ENCODE measurements around a stretch of chr7.

DNA sequence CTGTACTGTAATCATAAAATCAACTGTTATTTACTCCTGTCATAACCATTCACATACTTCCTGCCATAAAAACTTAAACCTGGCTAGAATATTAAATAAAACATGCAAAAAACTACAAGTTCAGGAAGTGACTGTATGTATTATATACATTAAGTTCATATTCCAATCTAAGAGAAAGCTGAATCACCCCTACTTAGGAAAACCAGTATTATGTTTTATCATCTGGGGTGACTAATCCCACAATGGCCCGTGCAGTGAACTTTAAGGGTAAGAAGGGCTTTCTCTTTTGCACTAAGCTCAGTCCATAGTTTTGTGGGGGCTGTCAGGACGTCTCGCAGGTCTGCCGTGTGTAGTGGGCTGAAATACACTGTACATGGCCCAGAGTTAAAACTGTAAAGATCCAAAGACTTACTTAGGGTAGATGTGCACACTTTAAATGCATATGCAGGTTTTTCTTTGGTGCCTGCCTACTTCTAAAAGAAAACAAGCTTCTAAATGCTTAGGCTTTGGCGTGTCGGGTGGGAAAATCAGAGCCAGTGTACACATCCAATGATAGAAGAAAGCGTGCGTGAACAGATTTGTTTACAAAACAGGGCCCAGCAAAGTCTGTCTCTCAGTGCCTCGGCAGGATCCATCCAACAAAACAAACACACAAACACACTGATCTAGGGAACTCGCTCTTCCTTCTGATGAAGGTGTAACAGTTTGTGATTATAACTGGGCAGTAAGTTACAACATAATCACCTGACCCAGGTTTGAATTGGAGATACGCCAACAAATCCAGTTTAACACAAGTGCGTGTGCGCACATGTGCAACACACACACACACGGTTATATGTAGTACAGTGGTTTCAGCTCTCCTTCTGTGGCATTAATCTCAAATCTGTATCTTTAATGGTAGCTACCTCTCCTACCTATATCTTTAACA is 184.0 kb upstream of the KLF14 start:
- RRBS, 2 experiments: no CpG with 5 or more reads among the region's 14 CpGs

DNA sequence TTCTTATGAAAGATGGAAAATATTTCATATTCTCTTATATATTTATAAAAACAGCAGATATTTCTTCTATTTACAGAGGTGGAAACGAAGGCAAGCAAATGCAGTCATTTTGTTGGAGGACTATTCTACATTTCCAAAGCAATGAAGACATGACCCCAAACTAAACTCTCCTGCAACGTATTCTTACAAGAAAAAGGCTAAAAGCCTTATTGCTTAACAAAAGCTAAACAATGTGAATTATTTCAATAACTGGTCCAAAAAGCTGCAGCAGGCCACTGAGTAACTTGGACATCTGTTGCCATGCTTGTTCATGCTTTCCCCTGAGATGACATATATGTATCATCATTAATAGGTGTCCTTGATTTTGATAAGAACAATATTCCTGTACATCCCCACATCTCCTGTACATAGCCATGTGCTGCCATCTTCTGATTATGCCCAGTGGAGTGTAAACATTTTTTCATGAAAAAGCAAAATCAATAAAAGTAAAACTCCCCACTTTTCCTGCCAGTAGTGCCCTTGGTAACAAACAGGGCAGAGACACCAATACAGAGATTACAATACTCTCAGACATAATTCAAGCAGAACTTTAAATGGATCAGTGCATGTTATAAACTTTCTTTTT is 205.3 kb upstream of the KLF14 start:
- RRBS, 2 experiments: no CpG with 5 or more reads among the region's 2 CpGs

- RRBS, 2 experiments: no CpG with 5 or more reads among the region's 7 CpGs
Observed at GRCh38 chr7:130957711-130958482, 223.9 kb upstream of the KLF14 start.

GRCh38 chr7:130985941-130987019 is 252.3 kb upstream of the KLF14 start:
- RRBS, 2 experiments: no CpG with 5 or more reads among the region's 13 CpGs

GRCh38 chr7:131029972-131030694 is 296.1 kb upstream of the KLF14 start:
- RRBS, 2 experiments: no CpG with 5 or more reads among the region's 2 CpGs

DNA sequence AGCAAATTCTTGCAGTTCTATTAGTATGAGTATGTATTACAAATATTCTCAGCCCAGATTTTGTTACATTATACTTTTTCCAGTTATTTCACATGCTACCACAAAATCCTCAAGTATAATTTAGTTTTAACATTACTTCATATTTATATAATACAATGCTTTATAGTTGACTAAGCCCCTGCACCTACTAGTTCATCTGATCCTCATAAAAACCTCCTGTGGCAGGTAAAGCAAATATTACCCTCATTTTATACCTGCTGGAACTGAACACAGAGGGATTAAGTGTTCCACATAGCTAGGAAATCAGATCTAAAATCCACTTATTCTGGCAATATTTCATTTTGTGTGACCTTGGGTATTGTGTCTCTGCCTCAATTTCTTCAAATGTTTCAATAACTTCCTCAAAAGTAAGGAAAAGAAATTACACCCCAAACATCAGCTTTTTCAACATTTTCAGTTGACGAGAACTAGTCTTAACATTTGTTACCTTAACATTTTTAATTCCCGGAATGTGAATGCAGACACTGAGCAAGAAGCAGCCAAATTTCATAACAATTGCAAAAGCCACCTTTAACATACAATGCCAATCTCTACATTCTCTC is 279.7 kb upstream of the MKLN1 start:
- RRBS, 2 experiments: no CpG with 5 or more reads among the region's 2 CpGs

DNA sequence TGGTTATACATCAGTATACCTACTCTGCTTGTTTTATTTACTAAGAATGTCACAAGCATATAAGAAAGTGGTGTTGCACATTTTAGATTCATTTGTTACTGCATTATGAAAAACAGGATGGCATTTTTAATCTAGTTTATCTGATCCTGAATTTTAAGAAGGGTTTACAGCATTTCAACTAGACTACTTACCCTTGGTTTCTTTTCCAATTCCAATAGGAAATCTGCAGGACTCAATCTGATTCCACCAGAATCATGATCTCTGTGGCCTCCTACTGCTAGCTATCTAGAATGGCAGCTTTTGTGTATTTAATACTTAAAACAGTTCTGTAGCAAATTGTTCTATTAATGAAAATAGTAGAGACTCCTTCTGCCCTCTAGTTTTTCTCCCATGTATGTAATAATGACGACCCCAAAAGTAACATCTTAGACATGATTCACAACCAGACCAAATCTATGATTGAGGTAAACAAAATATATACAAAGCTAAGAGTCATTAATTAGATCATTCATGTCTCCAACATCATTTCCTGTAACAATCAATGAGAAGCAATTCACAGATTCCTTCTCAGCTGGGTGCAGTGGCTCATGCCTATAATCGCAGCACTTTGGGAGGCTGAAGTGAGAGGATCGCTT is 259.1 kb upstream of the MKLN1 start:
- RRBS, 2 experiments: no CpG with 5 or more reads among the region's 3 CpGs

- RRBS, 2 experiments: no CpG with 5 or more reads among the region's 4 CpGs
Observed at GRCh38 chr7:131092496-131092909, 235.2 kb upstream of the MKLN1 start.

- RRBS, 2 experiments: no CpG with 5 or more reads among the region's 5 CpGs
Observed at GRCh38 chr7:131124294-131124867, 203.3 kb upstream of the MKLN1 start.

DNA sequence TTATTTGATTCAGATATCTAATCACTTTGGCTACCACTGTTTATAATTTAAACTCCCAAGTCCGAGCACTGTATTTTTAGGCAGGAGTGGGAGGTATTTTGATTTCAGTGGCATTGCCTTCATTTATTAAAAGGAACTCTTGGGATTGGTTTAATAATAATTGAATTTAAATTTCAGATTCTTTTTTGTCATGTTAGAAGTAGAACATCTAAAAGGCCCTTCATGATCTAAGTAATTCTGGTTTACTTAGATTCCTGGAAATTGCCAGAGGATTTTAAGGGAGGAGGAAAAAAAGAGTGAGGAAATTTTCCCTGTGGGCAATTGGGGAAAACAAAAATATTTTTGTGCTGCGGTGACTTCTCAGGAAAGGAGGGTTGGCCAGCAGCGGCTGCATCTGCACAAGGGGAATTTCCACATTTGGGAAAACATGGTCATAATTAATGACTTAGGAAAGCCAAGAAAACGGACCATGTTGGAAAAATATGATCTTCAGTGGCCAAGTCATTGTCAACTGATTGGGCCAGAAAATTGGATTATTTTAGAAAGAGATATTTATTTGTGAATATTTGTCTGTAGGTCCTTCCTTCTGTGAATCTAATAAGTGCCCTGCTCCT is 124.5 kb upstream of the MKLN1 start:
- RRBS, 2 experiments: no CpG with 5 or more reads among the region's 4 CpGs

GRCh38 chr7:131225374-131226636 is 101.9 kb upstream of the MKLN1 start:
- RRBS, 2 experiments: no CpG with 5 or more reads among the region's 10 CpGs

DNA sequence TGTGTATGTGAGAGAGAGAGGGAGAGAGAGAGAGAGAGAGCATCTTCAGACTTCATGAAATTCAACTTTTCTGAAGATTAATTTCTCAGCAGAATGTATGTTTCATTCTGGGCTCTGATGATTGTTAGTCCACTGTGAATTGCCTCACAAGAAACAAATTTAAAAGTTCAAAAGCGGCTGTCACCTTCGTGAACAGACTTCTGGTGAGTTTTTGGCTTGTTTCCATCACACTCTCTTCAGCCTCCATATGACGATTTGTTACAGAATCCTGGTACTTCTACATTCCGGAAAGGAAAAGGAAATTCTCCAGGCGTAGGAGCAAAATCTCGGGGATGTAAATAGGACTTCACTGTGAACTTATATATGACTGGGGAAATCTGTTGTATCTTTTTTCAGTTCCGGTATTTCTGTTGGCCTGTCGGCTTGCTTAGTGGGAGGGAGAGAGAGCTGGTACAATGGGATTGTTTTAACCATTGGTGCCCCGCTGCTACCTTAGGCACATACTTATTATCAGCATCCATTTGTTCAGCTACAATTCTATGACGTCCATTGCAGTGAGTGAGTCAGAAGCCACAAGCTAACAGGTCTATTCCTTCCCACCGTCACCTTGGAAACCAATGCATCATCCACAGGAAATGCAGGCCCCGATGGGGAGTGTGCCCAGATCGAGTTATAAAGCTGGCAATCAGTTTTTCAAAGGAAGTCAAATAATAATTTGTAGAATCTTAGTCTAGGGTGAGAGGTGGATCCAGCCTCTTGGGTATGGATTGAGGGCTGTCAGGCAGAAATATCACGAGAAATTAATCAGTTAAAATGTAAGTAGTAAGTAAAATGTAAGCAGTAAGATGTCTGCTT is 92.1 kb upstream of the MKLN1 start:
- RRBS, 2 experiments: 94% methylated on average over 3 of the region's 14 CpGs; no CpG with 5 or more reads in 1 of the 2 experiments

DNA sequence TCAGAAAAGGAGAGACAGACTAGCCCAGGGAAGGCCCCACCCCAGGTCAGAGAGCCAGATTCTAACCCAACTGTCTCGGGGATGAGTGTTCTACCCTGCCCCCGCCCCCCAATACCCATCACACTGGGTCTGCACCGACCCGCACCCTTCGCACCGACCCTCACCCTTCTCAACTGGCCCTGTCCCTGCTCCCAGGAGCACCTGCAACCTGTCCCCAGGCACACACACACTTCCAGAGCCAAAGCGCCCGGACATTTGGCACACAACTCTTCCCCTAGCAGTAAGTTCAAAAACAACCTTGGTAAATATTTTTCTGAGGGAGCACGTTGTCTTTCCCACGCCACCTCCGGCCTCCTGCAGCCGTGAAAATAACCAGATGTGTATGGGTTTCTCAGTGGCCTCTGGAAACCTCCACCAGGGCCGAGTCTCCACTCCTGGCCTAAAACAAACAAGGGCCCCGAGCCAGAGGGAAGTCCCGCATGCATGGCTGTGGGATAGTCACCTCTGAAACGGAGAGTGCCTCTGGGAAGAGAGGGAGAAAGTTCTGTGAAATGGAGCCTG is 16.0 kb downstream of the PODXL start:
- RRBS, 2 experiments: 92% methylated on average over 4 of the region's 16 CpGs; no CpG with 5 or more reads in 1 of the 2 experiments

GRCh38 chr7:131554367-131554914 is 2.0 kb downstream of the PODXL start:
- RRBS, 2 experiments: no CpG with 5 or more reads among the region's 4 CpGs

DNA sequence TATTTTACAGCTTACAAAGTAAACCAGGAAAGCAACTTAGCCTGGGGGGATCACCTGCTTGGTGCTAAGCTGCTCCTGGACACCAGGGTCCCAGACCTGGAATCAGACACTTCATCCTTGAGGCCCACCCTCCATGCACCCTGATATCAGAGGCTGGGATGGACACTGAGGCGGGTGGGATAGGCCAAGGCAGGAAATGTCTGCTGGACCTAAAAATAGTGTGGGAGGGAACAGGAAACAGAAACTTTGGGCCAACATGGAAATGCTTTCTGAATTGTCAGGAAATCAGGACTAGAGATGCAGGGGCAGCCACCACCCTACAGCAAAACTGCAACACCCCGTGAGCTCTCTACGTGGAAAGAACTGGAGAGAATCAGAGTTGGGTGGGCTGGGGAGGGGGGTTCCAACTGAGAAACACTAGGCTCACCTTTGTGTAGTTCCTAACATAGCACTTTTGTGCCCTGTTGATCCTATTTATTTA is 101.5 kb upstream of the PODXL start:
- RRBS, 2 experiments: no CpG with 5 or more reads among the region's 3 CpGs

GRCh38 chr7:131723917-131724567 is 167.6 kb upstream of the PODXL start:
- RRBS, 2 experiments: no CpG with 5 or more reads among the region's 10 CpGs

DNA sequence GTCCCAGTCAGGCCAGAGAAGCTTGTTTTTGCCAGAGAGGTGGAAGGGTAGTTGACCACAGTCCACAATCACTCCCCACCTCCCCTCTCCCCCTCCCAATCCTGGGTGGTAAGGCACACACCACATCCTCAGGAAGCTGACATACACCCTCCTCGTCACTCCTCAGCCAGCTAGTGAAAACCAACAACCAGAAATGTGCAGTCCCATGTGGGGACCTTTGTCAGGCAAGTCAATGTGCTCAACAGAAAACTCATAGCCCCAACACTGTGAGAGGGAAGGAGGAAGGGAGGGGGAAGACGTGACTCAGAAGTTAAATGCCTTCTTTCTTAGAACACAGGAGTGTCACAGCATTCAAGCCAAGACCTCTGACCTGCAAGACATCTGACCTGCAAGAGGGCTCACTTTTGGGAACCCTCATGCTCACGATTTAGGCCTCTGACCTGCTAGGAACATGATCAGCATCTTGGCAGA is 145.0 kb downstream of the PLXNA4 start:
- RRBS, 2 experiments: no CpG with 5 or more reads among the region's 3 CpGs

- RRBS, 2 experiments: 0 to 3% methylated on average over 1 to 7 of the region's 24 CpGs
Observed at GRCh38 chr7:132575679-132576087, 587 bp downstream of the PLXNA4 start.

DNA sequence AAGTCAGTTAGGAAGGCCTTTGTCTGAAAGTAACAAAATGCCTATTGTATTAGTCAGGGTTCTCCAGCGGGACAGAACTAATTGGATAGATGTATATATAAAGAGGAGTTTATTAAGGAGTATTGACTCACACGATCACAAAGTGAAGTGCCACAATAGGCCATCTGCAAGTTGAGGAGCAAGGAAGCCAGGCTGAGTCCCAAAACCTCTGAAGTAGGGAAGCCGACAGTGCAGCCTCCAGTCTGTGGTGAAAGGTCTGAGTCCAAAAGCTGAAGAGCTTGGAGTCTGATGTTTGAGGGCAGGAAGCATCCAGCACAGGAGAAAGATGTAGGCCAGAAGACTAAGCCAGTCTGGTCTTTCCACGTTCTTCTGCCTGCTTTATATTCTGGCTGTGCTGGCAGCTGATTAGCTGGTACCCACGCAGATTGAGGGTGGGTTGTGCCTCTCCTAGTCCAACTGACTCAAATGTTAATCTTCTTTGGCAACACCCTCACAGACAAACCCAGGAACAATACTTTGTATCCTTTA is 14.1 kb upstream of the PLXNA4 start:
- RRBS, 2 experiments: no CpG with 5 or more reads among the region's 5 CpGs

GRCh38 chr7:132688007-132688450 is 111.8 kb upstream of the PLXNA4 start:
- RRBS, 2 experiments: no CpG with 5 or more reads among the region's 4 CpGs

All from NT2/D1 (cell line).